Ovary (tissue), 7 donors: ENCODE data around the gene FKBP10.

DNA sequence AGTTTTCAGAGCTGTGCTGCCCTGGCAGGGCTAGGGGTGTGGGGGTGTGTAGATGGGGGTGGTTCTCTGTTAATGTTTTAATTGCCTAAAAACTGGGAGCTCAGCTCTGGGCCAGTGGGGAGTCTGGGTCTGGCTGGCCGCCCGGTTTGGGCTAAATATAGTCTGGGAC, 12.9 kb downstream of the RARA start:
- PRO-cap, 7 experiments, result peak in 1 of 7 experiments; most common minus-strand start position 131 of the sequence (in 1)
- RAMPAGE, long total RNA, 2 experiments, result no peak in any of the 2 experiments

- PRO-cap, 7 experiments, result peak in 7 of 7 experiments; most common plus-strand start chr17:40341363 (in 4); most common minus-strand start chr17:40341528 (in 4)
- RAMPAGE, long total RNA, 2 experiments, result start-site peak on the minus strand in 1 of 2 experiments, at chr17:40341179-40341183 at its widest, 12 reads per replicate
These were observed 23.3 kb downstream of the GJD3 start for GRCh38 chr17:40340929-40341880.

DNA sequence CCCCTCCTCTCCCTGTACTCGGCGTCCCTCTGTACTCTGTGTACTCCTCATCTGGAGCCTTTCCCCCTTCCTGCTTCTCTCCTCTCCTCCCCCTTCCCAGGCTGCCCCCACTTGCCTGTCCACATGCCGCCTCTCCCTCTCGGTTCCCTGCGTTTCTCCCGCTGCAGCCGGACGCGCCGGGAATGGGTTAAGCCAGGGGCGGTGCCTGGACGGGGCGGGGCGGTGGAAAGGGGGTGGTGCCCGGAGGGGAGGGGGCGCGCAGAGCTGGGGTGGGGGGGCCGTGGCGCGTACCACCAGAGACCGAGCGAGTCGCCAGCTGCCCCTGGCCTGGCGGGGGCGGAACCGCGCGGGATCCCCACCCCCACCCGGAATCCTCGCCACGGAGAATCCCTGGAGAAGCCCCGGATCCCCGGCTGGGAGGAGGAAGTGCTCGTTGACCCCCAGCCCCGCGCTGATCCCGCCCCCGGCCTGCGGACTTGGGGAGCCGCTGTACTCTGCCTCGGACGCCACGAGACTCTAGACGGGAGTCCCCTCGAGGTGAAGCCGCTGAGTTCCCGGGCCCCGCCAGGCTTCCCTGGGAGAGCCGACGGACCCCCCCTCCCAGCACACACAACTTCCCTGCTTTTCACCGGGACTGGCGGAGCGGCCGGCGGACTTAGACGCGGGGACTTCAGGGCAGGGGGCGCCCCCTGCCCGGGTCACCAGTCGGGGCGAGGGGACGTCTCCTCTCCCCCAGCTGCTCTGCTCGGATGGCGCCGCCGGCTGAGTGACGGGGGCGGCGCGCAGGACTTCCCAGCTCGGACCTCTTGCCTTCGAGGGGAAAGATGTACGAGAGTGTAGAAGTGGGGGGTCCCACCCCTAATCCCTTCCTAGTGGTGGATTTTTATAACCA, 22.4 kb downstream of the GJD3 start:
- PRO-cap, 7 experiments, result peak in 7 of 7 experiments; most common plus-strand start position 296 of the sequence (in 6); most common minus-strand start position 155 of the sequence (in 4)
- RAMPAGE, long total RNA, 2 experiments, result start-site peak on the plus strand in 1 of 2 experiments, centred at positions 290 to 505 of the sequence, 20 to 79 reads per replicate

- PRO-cap, 7 experiments, result no peak in any of the 7 experiments
- RAMPAGE, long total RNA, 2 experiments, result no peak in any of the 2 experiments
These were observed 13.3 kb downstream of the GJD3 start for GRCh38 chr17:40351131-40351660.

DNA sequence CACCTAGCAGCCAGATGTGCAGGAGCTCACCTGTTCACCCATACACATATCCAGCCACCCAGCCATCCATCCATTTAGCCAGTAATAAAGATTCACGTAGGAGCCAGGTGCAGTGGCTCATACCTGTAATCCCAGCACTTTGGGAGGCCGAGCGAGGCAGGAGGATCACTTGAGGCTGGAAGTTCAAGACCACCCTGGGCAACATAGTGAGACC, 11.9 kb downstream of the GJD3 start:
- PRO-cap, 7 experiments, result no peak in any of the 7 experiments
- RAMPAGE, long total RNA, 2 experiments, result no peak in any of the 2 experiments

DNA sequence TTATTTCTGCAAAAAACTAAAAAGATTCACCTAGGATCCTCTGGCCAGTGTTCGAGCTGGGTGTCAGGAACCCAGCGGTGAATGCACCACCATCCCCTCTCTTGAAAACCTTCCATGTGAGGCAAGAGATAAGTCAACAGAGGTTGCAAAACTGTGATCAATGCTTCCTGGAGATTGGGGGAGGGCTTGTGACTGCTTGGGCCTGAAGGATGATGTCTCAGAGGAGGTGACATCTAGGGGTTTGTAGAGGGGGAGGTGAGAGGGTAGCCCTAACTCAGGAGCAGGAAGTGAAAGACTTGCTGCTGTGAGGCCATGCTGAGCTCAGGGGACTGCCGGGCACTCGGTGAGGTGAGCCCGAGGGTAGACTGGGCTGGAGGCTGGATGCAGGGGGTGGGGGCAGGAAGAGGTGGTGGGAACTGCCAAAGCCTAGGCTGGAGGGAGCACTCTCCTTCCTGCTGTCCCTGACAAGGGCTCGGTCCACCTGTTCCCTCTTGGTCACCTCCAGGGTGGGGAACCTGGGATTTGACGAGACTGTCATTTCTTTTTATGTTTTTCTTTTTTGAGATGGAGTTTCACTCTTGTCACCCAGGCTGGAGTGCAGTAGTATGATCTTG, 11.5 kb downstream of the GJD3 start:
- PRO-cap, 7 experiments, result no peak in any of the 7 experiments
- RAMPAGE, long total RNA, 2 experiments, result no peak in any of the 2 experiments

GRCh38 chr17:40442678-40443099, 561 bp upstream of the IGFBP4 start:
- PRO-cap, 7 experiments, result peak in 6 of 7 experiments; most common plus-strand start chr17:40442998 (in 3); most common minus-strand start chr17:40442746 (in 1)
- RAMPAGE, long total RNA, 2 experiments, result no peak in any of the 2 experiments

DNA sequence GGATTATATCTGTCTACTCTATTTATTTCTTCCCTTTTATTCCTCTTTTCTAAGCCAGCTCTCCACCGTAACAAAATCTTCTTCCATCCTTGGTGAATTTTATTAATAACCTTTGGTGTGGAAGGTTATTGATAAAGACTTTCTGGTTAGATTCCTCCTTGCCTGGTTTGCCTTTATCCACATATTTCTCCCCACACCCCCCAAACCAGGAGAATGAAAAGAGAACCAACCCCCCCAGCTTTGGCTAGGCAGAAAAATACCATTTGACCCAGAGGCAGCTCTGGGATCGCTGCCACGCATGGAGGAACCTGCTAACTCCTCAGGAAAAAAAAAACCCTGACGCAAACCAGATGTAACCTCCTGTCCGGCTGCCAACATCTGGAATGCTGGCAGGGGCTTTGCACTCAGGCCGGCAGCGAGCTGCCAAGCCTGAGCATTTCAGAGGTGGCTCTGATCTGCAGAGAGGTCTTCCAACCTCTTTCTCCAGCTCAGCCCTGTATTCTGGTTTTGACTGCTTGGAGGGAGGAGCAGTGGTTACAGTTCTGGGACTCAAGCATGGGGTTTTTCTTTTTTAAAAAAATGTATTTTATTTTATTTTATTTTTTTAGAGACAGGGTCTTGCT, 8.1 kb downstream of the IGFBP4 start:
- PRO-cap, 7 experiments, result peak in 7 of 7 experiments; most common plus-strand start position 437 of the sequence (in 7); most common minus-strand start position 481 of the sequence (in 2)
- RAMPAGE, long total RNA, 2 experiments, result no peak in any of the 2 experiments

DNA sequence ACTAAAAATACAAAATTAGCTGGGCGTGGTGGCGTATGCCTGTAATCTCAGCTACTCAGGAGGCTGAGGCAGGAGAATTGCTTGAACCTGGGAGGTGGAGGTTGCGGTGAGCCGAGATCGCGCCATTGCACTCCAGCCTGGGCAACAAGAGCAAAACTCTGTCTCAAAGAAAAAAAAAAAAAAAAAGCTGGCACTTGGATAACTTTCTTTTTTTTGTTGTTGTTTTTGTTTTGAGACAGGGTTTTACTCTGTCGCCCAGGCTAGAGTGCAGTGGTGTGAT, 22.1 kb downstream of the IGFBP4 start:
- PRO-cap, 7 experiments, result no peak in any of the 7 experiments
- RAMPAGE, long total RNA, 2 experiments, result no peak in any of the 2 experiments

DNA sequence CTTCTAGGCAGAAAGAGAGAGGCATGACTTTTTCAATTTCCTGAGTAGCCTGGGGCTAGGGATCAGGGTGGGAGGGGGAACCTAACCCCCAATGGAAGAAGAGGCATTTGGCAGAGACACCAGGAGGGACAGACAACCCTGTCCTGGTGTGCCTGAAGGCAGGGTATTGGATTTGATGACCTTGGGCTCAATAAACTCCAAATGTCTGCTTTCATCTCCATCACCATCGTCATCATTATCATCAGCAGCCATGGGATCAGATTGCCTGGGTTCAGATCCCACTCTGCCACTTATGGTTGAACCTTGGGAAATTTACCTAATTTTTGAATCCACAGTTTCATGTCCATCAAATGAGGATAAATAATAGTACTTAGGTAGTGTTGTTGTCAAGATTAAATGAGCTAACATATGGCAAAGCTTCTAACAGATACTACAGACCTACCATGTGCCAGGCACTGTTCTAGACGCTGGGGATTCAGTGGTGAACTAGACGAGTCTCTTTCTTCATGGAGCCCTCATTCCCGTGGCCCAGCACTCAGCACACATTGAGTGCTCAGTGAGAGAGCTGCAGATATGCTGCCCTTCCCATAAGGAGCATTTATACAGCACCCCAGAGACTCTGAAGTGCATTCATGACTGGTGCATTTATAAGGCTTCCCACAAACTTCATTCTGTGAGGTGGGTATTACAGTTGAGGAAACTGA, 26.8 kb downstream of the IGFBP4 start:
- PRO-cap, 7 experiments, result no peak in any of the 7 experiments
- RAMPAGE, long total RNA, 2 experiments, result no peak in any of the 2 experiments

- PRO-cap, 7 experiments, result no peak in any of the 7 experiments
- RAMPAGE, long total RNA, 2 experiments, result no peak in any of the 2 experiments
These were observed 5.8 kb upstream of the KRT13 start for GRCh38 chr17:41511132-41511594.

DNA sequence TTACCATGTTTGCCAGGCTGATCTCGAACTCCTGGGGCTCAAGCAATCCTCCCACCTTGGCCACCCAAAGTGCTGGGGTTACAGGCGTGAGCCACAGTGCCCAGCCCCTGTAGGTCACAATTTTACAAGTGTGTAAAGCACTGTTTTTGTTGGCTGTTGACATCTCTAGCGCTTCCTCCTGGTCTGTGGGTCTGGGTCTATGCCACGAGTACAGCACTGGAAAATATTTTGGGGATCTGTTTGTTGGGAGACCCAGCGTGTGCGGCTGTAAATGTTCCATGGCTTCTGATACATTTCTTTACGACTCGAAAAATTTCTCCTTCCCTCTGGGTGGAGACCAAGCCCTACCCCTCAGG, 1.4 kb downstream of the KRT19 start:
- PRO-cap, 7 experiments, result peak in 1 of 7 experiments; most common minus-strand start position 287 of the sequence (in 1)
- RAMPAGE, long total RNA, 2 experiments, result no peak in any of the 2 experiments

- PRO-cap, 7 experiments, result no peak in any of the 7 experiments
- RAMPAGE, long total RNA, 2 experiments, result no peak in any of the 2 experiments
These were observed 16.2 kb upstream of the KRT19 start for GRCh38 chr17:41544201-41544909.

DNA sequence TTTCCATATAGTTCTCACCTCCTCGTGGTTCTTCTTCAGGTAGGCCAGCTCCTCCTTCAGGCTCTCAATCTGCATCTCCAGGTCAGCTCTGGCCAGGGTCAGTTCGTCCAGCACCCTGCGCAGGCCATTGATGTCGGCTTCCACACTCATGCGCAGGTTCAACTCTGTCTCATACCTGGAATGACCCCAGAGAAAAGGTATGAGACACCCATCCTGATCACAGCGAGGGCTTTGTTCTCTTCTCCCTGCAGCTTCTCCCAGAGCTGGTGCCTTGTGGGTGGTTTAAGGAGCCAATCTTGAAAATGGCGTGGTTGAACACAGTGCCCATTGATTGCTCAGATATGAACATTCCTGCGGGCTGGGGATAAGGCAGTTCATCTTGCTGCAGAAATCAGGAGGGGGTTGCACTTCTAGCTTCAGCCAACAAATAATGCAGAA, 2.4 kb downstream of the KRT14 start:
- PRO-cap, 7 experiments, result no peak in any of the 7 experiments
- RAMPAGE, long total RNA, 2 experiments, result no peak in any of the 2 experiments

- PRO-cap, 7 experiments, result no peak in any of the 7 experiments
- RAMPAGE, long total RNA, 2 experiments, result no peak in any of the 2 experiments
These were observed 32.0 kb upstream of the KRT17 start for GRCh38 chr17:41656339-41656838.

DNA sequence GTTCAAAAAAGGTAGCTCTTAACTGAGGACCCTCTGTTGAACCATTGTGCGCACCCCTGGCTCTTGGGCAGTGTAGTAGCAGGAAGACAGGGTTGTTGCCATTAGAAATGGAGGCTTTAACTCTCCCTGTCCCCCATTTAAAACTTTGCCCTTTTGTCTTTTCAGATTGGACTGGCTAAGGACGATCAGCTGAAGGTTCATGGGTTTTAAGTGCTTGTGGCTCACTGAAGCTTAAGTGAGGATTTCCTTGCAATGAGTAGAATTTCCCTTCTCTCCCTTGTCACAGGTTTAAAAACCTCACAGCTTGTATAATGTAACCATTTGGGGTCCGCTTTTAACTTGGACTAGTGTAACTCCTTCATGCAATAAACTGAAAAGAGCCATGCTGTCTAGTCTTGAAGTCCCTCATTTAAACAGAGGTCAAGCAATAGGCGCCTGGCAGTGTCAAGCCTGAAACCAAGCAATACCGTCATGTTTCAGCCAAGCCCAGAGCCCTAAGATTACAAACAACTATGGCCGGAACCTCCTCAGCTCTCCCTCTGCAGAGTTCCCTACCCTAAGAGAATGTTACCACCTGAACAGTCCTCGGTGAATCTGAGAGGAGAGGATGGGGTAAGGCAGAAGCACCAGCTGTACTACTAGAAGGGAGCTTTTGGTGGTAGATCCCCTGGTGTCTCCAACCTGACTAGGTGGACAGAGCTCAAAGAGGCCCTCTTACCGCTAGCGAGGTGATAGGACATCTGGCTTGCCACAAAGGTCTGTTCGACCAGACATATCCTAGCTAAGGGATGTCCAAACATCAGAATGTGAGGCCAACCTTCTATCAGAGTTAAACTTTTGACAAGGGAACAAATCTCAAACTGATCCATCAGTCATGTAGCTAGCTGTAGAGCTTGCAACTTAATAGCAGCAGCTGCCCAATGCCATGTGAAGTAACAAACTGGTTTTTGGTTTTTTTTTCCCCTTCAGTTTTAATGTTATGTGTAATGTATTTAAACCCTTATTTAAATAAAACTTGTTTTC, 2.2 kb downstream of the EIF1 start:
- PRO-cap, 7 experiments, result peak in 2 of 7 experiments; most common plus-strand start position 682 of the sequence (in 2)
- RAMPAGE, long total RNA, 2 experiments, result start-site peak on the plus strand in 1 of 2 experiments, centred at position 490 of the sequence, 68 reads per replicate

- PRO-cap, 7 experiments, result no peak in any of the 7 experiments
- RAMPAGE, long total RNA, 2 experiments, result no peak in any of the 2 experiments
These were observed 20.9 kb upstream of the HAP1 start for GRCh38 chr17:41754921-41756096.

DNA sequence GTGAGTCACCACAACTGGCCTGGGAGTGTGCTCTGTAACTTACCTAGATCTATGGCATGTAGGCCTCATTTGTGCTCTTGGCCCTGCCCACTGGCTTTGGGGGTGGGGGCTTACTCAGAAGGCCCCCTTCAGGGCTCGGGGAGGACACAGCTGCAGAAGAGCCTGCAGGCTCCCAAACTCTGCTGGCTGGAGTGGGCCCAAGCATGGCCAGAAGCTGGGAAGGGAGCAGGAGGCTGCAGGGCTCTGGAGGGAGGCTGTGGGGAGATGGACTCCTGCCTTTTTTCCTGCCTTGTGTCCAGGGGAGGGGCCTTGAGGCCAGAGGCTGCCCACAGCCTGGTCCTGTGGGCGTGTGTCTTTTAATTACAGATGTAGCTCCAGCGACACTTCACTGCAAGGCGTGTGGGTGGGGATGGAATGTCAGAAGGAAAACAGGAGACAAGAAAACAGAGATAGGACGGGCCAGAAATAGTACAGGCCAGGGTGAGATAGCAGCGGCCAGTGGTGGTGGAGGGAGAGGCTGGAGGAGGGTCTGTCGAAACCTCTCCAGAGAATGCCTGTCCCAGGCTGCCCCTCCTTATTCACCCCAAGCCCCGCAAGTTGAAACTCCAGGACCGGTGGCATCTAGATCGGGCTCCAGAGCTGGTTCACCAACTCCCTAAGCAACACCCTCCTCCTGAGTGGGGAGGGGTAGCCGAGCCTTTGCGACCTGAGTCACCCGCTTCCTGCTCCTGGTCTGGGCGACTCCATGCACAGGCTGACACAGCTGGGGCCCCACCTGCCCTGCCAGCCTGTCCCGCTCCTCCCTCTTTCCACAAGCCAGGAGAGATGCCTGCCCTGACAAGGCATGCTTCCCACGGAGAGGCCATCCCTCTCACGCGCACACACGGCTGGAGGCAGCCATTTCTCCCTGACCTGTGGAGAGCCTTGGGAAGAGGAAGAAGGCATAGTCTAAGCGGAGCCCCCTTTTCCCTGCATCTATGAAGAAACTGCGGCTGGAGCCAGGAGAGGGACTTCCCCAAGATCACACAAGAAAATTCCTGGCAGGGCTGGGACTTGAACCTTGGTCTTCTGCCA, 6.4 kb upstream of the JUP start:
- PRO-cap, 7 experiments, result peak in 7 of 7 experiments; most common plus-strand start position 498 of the sequence (in 7); most common minus-strand start position 286 of the sequence (in 1)
- RAMPAGE, long total RNA, 2 experiments, result no peak in any of the 2 experiments

- PRO-cap, 7 experiments, result peak in 7 of 7 experiments; most common plus-strand start chr17:41812954 (in 7); most common minus-strand start chr17:41812904 (in 6)
- RAMPAGE, long total RNA, 2 experiments, result start-site peak on the plus strand in 2 of 2 experiments, at chr17:41812957-41813010 at its widest, 147 to 243 reads per replicate
These were observed at the start of gene FKBP10 for GRCh38 chr17:41812867-41813125. TSS of gene FKBP10 (plus strand) at chr17:41813004.

DNA sequence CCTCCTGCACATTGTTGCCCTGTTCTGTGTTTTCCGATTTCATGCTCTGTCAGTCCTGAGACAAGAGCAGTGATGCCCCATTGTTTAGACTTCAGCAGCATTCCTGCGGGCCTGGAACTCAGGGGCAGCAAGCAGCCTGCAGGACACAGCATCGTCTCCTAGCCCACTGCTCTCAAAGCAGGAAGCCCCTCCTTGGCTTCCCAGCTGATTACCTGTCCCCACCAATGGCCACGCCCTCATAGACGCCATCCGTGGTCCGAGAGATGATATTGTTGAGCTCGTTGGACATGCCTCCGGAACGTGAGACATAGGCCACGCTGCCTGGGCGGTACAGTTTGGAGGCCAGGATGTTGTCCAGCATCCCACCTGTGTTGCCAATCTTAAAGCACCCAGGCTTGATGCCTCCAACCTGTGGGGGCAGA, 20.7 kb upstream of the KLHL11 start:
- PRO-cap, 7 experiments, result no peak in any of the 7 experiments
- RAMPAGE, long total RNA, 2 experiments, result no peak in any of the 2 experiments